Gastrocnemius medialis (tissue), 3 donors: ENCODE measurements around the gene H2AB3.

DNA sequence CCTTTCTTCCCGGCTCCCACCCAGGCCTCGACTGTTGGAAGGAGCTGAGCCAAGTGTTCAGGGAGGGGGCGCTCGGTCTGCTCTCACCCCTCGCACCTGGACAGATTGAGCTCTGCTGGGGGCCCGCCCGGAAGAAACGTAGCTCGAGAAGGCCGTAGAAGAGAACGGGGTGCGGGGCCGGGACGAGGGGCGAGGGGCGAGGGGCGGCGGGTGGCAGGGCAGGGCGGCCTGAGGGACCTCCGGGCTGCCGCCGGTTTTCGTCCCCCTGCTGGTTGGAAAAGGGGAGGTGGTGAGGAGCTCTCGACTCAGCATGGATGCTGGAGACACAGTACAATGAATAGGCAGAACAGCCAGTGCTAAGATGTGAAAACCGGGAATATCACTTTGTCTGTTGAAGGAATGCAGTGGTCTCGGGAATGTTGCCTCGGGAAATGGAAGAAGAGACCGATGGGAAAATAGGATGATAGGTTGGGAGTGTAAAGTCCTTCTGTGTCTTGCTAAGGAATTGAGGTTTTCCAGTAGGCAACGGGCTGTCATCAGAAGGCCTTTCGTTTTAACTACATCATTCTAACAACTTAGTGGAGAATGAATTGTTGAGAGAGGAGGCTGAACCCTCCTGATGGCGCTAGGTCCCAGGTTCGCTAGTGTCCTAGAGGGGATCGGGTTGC is 500 bp downstream of the VBP1 start:
- PRO-cap = no peak
- RAMPAGE, long total RNA, 3 experiments = no peak in any of the 3 experiments

DNA sequence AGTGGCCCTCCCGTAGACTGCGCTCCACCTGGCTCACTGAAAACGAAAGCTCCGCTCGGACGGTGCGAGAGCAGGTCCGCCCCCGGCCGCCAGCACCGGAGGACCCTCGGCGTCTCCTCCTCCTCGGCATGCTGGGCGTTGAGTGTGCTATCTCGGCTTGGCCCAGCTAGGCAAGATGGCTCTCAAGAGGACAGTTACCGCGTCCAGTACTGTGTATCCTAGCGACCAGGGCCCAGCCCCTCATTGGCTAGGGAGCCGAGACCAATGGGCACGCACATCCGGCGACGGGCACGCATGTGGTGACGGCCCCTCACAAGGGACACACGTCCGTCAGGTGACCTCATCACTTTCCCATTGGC is at the start of gene H2AB3:
Gene H2AB3 (minus strand): TSS at position 208 of the 359 bp plus-strand sequence.
- PRO-cap = no peak
- RAMPAGE, long total RNA, 3 experiments = no peak in any of the 3 experiments